ENCODE data around the genes LY6G5C, LY6G6C, TNXB and ATF6B.

GRCh38 chr6:31473791-31475028 is 23.7 kb upstream of the MICB start:
- RRBS, 2 experiments, result no CpG with 5 or more reads among the region's 12 CpGs

DNA sequence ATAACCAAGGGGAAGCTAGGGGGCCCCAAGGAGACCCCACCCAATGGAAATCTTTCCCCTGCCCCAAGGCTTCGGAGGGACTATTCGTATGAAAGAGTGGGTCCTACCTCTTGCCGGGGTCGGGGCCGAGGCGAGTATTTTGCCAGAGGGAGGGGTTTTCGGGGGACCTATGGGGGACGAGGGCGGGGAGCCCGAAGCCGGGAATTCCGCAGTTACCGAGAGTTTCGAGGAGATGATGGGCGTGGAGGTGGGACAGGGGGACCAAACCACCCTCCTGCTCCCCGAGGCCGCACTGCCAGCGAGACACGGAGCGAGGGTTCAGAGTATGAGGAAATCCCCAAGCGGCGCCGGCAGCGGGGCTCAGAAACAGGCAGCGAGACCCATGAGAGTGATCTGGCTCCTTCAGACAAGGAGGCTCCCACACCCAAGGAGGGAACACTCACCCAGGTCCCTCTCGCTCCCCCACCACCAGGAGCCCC is 11.2 kb downstream of the PRRC2A start:
- RRBS, 2 experiments, result 86 to 88% methylated on average over 8 of the region's 26 CpGs

GRCh38 chr6:31634532-31635363 is 14.2 kb downstream of the PRRC2A start:
- RRBS, 2 experiments, result no CpG with 5 or more reads among the region's 10 CpGs

- RRBS, 2 experiments, result no CpG with 5 or more reads among the region's 4 CpGs
Measured at GRCh38 chr6:31657820-31658481, 2.3 kb downstream of the APOM start.

- RRBS, 2 experiments, result 77 to 87% methylated on average over 2 of the region's 13 CpGs
Measured at GRCh38 chr6:31658482-31659408, 1.8 kb downstream of the C6orf47 start.

- RRBS, 2 experiments, result no CpG with 5 or more reads among the region's 8 CpGs
Measured at GRCh38 chr6:31668925-31669601, 713 bp upstream of the LY6G5B start.

DNA sequence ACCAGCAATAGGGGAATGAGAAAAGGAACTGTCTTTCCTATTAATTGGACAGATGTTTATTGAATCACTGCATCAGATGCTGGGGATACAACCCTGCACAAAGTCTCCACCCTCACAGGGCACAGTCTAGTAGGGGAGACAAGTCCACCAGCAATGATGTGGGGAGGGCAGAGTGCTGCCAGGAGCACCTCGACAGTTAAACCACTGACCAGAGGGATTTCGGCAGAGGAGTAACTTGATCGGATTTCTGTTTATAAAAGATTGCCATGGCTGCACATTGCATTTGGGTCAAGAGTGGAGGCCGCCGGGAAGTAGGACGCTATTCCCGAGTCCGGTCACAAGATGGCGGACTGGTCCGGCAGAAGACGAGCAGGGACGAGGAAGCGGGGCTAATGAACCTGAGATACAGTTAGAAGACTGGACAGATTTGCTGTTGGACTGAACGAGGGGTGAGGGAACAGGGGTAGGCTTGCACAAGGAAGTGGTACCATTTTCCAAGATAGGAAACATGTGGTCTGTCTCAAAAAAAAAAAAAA is at the start of gene LY6G5C:
LY6G5C (minus strand) TSS at position 521 of the 536 bp plus-strand sequence.
- RRBS, 2 experiments, result no CpG with 5 or more reads among the region's 14 CpGs

GRCh38 chr6:31701577-31702457 is 1.3 kb downstream of the ABHD16A start:
- RRBS, 2 experiments, result no CpG with 5 or more reads among the region's 9 CpGs

DNA sequence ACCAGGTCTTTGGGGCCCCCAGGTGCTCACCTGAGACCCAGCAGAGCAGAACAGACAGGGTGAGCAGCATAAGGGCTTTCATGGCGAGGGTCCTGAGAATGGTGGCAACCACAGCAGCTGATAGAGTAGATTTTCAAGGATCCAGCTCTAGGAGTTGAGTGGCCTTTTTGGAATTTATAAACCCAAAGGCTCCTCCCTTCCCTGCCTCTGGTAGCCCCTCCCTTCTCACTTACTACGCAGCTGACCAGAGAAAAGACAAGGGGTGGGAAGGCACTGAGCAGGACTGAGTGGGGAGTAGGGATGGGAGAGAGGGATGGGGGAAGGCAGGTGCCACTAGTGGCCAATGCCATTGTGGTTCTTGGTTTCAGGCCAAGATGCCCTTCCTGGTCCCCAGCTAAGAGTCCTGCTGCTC is at the start of gene LY6G6C:
LY6G6C (minus strand) TSS at position 149 of the 412 bp plus-strand sequence.
- RRBS, 2 experiments, result no CpG with 5 or more reads among the region's 2 CpGs

DNA sequence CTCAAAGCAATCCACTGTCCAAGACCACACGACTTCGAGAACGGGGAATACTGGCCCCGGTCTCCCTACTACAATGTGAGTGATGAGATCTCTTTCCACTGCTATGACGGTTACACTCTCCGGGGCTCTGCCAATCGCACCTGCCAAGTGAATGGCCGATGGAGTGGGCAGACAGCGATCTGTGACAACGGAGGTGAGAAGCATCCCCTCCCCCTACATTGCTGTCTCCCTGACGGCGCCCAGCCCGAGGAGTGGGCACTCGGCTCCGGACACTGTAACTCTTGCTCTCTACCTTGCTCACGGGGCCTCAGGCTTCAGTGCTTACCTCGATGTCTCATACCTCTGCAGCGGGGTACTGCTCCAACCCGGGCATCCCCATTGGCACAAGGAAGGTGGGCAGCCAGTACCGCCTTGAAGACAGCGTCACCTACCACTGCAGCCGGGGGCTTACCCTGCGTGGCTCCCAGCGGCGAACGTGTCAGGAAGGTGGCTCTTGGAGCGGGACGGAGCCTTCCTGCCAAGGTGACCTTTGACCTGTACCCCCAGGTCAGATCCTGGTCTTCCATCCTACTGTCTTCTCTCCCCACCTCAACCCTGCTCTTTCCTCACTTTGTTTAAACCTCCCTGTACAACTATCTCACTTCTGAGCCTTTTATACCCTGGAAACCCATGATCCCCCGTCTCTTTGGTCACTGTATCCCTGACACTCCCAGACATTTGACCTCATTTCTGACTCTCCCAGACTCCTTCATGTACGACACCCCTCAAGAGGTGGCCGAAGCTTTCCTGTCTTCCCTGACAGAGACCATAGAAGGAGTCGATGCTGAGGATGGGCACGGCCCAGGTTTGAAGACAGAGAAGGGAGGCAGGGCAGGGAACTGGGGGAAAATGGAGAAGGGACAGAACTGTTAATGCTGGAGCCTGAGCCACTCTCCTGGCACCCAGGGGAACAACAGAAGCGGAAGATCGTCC is 1.4 kb downstream of the CFB start:
- RRBS, 2 experiments, result 87 to 91% methylated on average over 10 to 14 of the region's 35 CpGs

DNA sequence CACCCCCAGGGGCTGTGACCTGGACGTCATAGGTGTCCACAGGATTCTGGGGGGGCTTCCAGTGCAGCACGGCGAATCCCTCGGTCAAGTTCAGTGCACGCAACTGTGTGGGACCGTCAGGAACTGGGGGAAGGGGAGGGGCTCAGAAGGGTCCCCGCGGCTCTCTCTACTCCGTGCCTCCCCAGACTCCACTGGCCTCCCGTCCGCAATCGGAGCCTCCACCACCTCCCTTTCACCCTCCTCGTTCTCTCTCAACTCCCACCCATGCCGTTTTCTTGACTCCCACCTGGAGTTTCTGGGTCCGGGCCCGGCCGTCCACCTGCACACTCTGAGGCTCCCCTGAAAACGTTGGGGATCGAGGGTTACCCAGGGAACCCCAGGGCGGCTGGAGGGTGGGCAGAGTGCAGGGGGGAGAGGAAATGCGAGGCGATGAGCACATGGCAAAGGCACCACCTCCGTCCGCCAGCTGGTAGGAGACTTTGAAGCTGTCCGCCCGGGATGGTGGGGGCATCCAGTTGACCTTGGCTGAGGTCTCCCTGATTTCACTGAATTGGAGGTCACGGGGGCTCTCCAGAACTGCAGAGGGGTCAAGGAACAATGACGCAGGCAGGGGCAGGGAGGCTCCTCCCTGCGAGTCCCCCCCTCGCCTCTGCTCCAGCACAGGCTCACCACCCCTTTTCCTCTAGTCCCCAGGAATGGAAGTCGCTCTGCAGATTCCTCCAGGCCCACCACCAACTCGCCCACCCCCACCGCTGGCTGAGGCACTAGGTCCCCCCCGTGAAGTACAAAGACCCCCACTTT is 3.7 kb upstream of the C4B start:
- RRBS, 2 experiments, result no CpG with 5 or more reads among the region's 34 CpGs

DNA sequence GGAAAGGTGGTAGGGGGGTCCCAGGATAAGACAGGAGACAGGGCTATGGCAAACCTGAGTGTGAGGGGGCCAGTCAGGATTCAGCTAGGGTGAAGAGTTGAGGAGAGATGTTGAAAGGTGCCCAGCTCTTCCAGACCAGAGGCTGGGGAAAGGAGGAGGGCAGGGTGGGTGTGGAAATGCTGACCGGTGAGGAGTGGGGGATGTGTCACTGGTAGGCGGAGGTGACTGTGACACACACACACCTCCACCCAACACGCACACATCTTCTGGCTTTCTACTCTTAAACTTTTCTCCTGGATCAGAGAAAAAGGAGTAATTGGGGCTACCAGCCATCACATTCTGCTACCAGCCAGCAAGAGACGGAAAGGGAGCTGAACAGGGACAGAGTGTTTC is 2.9 kb downstream of the TNXB start:
- RRBS, 2 experiments, result no CpG with 5 or more reads among the region's 4 CpGs

GRCh38 chr6:32109153-32110220 is at the start of gene TNXB:
Gene TNXB, minus strand, starts transcription at chr6:32109338.
- RRBS, 2 experiments, result no CpG with 5 or more reads among the region's 17 CpGs

DNA sequence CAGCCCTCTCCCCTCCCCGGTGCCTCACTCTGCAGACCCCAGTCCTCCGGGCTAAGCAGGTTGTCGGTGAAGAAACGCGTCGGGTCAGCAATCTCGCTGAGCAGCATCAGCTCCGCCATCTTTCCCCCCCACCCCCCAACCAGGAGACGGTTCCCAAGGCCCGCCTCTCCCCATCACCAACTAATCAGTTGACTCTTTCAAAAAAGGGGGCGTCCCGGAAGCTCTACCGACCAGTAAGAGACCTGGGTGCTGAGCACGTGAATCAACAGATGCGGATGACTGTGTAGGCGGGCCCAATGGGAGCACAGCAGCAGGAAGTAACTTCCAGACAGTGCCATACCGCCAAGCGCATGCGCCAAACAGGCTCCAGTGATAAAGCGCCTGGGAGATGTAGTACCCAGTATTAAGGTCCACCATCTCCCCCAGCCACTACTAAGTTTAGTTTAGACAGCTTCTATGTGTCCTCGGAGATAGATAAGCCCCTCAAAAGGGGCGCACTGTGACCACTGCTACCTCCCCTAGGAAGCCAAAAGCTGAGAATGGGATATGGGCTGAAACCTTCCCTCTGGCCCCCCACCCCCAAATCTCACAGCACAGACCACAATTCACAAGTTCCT is at the start of gene ATF6B:
ATF6B (minus strand) TSS at position 158 of the 617 bp plus-strand sequence.
- RRBS, 2 experiments, result no CpG with 5 or more reads among the region's 22 CpGs

DNA sequence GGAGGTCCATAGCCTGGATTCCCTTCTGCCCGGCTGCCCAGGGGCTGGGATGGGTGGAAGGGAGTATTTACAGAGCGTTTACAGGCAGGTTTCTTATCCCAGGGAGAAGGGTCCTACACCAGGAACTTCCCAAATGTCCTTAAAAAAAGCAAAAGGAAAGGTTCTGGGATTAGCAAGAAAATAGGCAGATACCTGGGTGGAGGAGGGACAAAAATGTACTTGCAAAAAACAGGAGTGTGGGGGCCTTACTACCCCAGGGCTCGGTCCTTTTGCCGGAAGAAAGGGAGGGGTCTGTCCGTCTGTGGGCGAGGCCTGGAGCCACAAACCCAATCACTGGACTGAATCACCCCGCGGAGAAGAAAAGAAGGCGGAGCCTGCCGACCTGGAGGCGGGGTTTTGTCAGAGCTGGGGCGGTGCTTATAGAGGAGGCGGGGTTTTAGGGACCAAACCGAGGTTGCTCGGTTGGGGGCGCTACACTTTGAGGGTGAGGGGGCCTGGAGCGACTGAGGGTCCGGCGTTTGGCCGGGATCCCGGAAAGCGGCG is 3.2 kb downstream of the PRRT1 start:
- RRBS, 2 experiments, result no CpG with 5 or more reads among the region's 23 CpGs

DNA sequence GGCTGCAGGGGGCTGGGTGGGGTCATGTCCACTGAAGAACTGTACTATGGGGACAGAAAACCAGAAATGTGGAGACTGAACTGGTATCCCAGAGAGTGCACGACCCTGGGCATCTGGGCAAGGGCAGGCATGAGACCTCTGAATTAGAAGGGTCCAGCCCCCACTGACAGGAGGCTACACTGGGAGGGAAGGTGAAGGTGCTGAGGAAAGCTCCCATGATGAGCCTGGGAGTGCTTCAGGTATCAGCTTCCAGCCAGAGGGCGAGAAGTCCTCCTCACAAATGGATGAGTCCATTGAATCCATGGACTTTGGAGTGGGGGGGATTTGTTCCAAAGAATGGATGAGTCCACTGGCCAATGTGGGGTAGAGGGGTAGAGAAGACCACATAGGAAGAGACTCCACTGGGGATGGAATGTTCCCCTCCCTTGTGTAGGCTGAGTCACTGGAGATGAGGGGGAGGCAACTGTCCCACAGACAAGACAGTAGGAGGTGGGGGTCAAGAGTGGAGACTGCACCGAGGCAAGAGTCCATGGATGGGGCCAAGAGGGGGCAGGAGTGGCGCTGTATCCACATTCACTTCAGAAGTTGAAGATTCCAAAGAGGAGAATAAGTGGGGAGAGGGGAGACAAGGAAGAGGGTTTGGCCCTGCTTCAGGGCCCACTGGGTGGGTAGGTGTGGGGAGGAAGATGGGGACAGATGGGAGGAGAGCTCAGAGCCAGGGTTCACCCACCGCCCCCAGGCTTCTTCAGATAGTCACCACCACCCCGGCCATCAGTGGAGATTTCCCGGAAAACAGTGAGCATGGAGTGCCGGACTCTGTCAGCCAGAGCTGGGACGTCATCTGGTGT is 4.4 kb downstream of the EGFL8 start:
- RRBS, 2 experiments, result no CpG with 5 or more reads among the region's 9 CpGs

- RRBS, 2 experiments, result no CpG with 5 or more reads among the region's 2 CpGs
Measured at GRCh38 chr6:32176474-32176895, 601 bp upstream of the AGPAT1 start.

DNA sequence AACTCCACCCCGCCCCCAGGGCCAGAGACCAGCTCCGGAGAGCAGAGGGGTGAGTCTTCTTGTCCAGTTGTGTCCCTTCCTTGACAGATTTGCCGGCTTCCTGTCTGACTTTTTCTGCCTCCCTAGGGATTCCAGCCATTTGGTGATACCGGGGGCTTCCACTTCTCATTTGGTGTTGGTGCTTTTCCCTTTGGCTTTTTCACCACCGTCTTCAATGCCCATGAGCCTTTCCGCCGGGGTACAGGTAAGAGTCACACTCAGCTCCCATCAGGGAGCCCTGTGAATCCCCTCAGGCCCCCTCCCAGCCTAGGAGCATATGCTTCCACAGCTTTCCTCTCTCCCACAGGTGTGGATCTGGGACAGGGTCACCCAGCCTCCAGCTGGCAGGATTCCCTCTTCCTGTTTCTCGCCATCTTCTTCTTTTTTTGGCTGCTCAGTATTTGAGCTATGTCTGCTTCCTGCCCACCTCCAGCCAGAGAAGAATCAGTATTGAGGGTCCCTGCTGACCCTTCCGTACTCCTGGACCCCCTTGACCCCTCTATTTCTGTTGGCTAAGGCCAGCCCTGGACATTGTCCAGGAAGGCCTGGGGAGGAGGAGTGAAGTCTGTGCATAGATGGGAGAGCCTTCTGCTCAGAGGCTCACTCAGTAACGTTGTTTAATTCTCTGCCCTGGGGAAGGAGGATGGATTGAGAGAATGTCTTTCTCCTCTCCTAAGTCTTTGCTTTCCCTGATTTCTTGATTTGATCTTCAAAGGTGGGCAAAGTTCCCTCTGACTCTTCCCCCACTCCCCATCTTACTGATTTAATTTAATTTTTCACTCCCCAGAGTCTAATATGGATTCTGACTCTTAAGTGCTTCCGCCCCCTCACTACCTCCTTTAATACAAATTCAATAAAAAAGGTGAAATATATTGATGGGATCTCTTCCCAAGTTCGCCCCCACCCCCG is 2.0 kb downstream of the RNF5 start:
- RRBS, 2 experiments, result 100% methylated on average over 1 of the region's 13 CpGs; no CpG with 5 or more reads in 1 of the 2 experiments

GRCh38 chr6:32190808-32191210 is 807 bp upstream of the PBX2 start:
- RRBS, 2 experiments, result no CpG with 5 or more reads among the region's 4 CpGs

DNA sequence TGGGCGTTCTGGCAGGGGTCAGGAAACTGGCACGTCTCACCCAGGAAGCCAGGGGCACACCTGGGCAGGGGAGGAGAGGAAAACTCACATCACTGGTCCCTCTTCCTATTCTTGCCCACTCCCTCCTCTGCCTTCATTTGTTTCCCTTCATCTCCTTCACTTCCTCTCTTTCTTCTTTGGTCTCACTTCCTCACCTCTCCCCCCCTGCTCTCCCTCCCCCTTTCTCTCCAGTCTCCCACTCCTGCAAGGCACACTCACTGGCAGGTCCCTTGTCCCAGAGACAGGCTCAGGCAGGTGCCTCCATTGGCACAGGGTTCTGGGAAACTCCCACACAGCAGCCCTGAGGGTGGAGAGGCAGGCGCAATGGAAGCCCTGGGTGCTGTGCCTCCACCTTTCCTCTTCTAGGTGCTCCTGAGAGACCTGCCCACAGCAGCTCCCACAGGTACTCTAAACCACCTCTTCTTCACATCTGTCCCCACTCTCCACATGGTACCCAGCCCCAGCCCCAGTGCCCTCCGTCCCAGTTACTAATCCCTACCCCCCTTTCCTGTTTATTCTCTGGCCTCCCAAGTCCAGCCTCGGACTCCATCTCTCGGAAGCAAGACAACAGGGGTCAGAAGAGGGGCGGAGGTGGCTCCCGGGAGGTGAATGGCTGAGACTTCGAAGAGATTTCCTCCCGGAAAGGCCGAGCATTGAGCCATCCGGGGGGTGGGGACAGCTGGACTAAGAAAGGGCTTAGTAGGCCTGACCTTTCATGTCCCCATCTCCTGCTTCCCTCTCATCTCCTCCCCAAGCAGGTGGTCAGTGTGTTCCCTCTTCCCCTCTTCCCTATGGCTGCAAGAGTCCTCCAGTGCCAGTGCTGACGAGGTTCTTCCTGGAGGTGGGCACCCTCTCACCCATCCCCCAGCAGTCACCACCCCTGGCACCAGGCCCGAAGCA is 851 bp downstream of the NOTCH4 start:
- RRBS, 2 experiments, result no CpG with 5 or more reads among the region's 14 CpGs

All from bronchial epithelial cell (primary cell).